Right ventricle myocardium (tissue), 1 donor: ENCODE data around the gene TRPV1.

DNA sequence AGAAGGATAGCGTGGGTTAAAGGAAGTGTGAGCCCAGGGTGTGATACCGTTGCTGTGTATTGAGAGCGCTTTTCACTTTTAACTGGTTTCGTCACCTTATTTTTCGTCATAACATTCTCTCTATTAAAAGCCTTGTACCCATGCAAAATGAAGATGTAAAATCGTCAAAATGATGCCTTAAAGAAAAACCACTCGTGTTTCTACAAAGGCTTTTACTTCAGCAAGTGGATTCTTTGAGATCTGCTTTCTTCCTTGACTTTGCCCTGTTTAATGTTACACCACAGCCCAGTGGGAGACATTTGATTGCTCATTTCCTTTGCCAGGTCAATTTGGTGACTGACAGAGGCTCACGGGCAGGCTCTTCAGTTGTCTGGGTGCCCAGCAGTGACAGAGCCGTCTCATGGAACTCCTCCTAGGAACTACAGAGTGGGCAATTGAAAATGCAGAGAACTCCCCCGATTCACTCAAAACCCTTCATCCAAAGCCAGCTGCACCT is 61.2 kb downstream of the RPA1 start:
- PRO-cap, 2 experiments, result no peak in any of the 2 experiments

DNA sequence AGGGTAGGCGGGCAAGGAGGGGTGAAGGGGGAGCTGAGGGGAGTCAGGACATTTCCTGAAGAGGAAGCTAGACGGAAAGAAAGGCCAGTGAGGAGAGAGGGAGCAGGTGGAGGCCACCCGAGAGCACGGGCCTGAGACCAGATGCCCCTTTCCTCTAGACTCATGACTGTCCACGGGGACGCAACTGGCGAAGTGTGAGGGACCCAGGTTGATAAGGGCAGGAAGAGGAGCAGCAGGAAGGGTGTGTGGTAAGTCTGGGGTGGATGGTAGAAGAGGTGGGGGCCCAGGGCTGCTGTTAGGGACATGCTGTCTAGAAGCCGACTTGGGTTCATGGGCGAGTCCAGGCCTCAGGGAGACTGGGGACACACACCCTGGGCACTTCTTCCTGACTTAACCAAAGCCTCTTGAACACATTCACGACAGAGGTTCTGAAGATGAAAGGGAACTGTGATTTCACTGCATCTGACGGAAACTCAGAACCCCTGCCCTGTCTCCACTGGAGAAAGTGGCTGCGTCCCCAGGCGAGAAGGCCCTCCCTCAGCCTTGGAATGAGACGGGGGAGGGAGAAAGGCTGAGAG is 5.8 kb downstream of the HIC1 start:
- PRO-cap, 2 experiments, result no peak in any of the 2 experiments

DNA sequence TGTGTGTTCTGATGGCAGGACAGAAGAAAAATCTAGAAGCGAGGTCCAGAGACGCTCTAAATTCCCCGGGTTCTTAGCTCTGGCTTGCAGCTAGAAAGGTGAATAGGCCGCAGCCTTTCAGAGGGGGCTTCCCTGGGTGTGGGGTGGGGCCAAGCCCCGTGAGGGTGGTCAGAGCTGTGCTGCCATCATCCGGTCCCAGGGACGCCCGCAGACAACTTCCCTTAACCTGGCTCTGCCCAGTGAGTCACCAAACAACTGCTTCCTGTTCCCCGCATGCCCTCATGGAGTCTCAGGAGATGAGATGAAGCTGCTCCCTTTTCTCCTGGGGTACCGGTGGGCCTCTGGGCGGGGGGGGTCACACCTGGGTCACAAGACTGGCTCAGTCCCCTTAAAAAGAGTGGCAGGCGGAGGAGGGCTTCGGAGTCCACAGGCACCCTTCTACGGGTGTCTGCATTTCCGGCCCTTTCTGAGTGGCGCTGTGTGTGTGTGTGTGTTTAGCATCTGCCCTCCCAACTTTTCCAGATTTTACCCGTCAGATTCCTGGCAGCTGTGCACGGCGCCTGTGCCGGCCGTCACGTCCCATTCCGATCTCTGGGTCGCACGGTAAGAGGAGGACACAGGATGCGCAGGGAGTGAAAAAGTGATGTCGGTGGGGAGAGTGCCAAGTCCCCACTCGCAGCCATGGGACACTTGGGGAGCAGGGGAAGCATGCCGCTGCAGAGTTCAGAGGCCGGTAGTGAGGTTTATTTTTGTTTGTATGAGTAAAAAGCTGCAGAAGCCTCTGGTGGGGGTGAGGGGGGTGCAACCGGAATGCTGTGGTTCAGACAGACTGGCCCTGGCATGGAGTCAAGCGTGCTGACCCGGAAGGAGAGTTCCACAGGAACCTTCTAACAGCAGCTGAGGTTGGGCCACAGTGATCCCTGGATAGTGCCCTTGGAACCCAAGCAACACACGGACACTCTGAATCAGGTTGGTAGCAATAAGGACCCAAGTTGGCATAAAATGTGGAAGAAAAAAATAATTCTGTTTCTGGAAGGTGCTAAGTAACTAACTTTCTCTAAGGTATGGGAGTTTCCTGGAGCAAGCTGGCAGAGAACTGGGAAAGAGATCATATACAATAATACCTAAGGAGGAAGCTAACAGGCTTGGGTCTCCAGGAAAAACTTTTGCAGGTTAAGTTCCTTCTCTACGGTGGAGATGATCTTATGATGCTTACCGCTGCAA is 16.9 kb downstream of the HIC1 start:
- PRO-cap, 2 experiments, result peak in 1 of 2 experiments; most common plus-strand start position 672 of the sequence (in 1); most common minus-strand start position 468 of the sequence (in 1)

DNA sequence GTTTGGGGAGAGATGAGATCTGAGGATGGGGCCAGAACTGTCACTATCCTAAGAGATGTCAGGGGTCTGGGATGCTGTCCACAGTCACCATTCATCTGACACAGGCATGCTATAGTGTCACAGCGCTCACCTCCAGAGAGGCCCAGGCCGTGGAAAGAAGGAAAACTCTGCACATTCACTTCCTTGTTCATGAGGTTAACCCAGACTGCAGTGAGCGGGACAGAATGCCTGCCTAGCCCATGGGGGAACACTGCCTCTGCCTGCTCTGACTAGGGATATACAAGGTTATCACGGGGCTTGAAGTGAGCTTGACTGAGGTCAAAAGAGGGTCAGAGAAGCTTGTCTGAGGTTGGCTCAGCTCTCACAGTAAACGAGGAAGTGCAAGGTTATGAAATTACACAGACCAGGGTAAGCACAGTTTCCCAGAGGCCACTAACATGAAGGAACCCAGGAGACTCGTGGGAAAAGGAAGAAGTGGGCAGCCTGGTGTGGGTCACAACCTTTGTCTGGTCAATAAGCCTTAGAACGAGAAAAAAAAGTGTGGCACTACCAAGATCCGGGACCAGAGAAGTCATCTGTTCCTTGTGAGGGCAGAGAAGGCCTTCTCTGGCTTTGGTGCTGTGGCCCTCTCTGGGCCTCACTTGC is 28.7 kb downstream of the HIC1 start:
- PRO-cap, 2 experiments, result no peak in any of the 2 experiments

- PRO-cap, 2 experiments, result no peak in any of the 2 experiments
These were observed 35.2 kb downstream of the HIC1 start for GRCh38 chr17:2090098-2090586.

DNA sequence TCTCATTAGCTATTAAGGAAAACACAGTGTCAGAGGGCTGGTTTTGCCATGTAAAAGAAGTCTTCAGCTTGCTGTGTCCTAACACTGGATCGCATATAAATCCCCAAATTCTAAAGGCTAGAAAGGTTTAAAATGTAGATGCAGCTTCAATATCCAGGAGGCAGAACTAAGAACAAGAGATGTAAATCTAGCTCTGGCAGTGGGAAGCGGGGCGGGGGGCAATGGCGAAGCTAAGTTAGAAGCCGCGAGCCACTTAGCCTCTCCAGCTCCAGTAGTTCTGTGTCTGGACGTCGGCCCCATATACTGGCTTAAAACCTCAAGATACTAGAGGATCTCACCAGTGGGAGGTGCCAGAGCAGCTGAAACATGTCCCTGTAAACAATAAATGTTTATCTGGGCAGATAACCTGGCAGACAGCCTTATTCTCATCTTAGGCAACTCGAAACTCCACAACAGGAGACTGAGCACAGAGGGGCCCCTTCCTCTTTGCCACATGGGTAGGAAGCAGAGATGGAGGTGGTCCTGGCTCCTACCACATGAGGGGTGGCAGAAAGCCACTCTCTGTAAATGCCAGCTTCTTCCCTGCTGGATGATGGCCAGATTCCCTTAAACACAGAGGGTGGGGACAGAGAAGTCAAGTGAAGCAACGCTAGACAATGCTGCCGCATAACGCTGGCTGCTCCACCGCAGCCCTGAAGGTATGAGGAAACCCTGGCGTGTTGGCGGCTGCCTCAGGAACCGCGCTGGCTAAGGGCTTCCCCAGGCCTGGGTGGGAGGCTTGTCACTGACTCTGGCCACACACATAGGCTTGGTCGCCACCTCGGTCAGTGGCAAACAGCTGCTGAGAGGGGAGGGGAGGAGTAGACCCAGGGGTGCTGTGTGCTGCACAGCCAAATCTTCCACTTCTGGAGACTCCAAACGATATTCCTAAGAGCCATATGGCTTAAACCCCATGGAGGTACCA is 67.8 kb downstream of the HIC1 start:
- PRO-cap, 2 experiments, result peak in 2 of 2 experiments; most common plus-strand start position 444 of the sequence (in 1); most common minus-strand start position 281 of the sequence (in 1)

- PRO-cap, 2 experiments, result no peak in any of the 2 experiments
These were observed 3.4 kb downstream of the TSR1 start for GRCh38 chr17:2332755-2333374.

GRCh38 chr17:2338289-2338813 is 1.1 kb downstream of the SGSM2 start:
- PRO-cap, 2 experiments, result no peak in any of the 2 experiments

DNA sequence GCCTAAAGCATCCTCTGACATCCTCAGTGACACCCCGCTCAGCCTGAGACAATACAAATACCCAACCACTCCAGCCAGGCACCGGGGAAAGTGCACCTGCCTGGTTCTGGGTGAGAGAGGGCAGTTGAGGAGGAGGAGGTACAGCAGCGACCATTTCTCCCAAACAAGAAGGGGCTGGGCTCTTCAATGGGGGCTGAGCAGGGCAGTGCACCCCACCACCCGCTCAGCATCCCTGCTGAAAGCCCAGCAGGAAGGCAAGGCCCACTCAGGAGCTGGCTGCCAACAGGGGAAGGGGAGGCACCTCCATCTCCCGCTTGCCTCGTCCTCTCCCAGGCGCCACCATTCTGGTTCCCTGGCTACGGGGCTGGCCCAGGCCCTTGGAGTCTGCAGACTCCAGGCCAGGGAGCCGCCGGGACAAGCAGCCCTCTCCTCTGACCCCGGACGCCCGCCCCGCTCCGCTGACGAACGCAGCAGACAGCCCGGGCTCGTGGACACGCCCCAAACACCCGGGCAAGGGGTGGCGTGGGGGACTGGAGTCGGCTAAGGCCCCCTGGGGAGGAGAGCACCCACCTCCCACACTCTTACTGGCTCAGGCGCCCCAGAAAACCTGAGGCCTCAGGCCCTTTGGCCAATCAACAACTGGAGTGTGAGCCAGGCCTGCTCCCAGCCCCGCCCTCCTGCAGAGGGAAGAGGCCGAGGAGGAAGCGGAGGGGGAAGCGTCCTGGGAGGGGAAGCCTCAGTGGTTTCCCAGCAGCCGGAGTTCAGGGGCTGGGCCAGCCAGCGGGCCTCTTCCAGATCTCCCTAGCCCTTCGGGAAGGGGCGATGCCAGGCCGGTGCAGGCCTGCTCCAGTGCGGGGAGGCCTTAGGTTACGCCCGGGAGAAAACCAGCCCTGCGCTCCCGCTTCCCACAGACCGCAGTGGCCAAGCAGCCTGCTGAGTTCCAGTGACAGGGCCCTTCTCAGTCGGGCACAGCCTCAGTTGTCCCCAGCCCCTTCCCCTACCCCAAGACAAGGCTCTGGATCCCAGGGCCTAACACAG is 4.2 kb downstream of the MNT start:
- PRO-cap, 2 experiments, result peak in 2 of 2 experiments; most common plus-strand start position 682 of the sequence (in 1); most common minus-strand start position 449 of the sequence (in 2)

- PRO-cap, 2 experiments, result peak in 2 of 2 experiments; most common plus-strand start chr17:2400043 (in 2); most common minus-strand start chr17:2399980 (in 2)
These were observed 880 bp downstream of the MNT start for GRCh38 chr17:2399847-2400512.

- PRO-cap, 2 experiments, result peak in 1 of 2 experiments; most common minus-strand start chr17:2724733 (in 1)
These were observed 13.1 kb upstream of the CLUH start for GRCh38 chr17:2724623-2725145.

DNA sequence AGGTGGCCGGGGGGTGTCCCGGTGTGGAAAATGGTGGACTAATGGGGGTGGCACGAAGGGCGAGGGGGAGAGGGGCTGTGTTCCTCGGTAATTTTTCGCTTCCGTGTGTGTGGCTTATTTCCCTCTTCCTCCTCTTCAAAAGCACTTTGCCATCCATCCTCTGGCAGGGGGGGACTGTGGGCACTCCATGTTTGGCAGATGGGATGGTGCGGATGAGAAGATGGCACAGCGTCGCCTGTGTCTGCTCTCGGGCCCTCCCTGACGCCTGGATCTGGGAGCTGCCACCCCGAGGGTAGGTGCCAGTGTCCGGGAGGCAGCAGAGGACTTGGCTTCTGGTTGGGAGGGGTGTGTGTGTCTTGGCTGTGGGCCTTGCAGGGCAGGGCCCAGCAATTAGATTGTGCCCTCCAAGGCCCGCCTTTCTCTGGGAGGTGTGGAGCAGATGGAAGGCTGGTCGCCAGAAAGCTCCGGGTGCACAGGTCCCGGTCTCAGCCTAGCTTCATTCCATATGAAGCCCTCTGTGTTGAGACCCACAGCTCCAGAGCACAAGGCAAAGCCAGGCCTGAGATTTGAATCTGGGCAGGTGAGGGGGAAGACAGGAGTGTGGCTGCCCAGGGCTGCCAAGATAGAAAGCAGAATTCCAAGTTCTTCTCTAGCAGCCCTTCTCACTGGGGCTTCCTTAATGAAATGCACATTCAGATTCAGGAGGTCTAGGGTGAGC is 1.4 kb downstream of the RAP1GAP2 start:
- PRO-cap, 2 experiments, result no peak in any of the 2 experiments

GRCh38 chr17:2798312-2798614 is 2.0 kb downstream of the RAP1GAP2 start:
- PRO-cap, 2 experiments, result no peak in any of the 2 experiments

DNA sequence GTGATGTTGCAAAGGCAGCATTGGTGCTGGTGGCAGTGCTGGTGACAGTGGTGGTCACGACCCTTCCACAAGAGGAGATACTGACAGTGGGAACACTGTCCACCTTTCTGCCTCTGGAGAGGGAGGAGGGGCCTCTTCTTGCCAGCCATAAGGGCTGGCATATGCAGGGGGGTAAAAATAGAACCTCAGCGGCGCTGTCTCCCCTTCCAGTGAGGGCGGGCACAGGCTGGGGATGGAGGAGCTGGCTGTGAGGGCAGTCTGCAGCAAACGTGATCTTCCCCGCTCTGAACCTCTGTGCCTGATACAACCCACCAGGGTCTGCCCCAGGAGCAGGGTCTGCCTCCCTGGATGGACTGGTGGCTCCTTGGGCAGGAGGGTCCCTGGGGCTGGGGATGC is 3.4 kb downstream of the RAP1GAP2 start:
- PRO-cap, 2 experiments, result no peak in any of the 2 experiments

- PRO-cap, 2 experiments, result peak in 2 of 2 experiments; most common plus-strand start chr17:2853416 (in 2); most common minus-strand start chr17:2853613 (in 2)
These were observed 57.4 kb downstream of the RAP1GAP2 start for GRCh38 chr17:2853271-2854326.

- PRO-cap, 2 experiments, result no peak in any of the 2 experiments
These were observed 69.0 kb downstream of the RAP1GAP2 start for GRCh38 chr17:2865138-2865681.

- PRO-cap, 2 experiments, result no peak in any of the 2 experiments
These were observed 97.6 kb downstream of the OR1D5 start for GRCh38 chr17:2965457-2966534.

DNA sequence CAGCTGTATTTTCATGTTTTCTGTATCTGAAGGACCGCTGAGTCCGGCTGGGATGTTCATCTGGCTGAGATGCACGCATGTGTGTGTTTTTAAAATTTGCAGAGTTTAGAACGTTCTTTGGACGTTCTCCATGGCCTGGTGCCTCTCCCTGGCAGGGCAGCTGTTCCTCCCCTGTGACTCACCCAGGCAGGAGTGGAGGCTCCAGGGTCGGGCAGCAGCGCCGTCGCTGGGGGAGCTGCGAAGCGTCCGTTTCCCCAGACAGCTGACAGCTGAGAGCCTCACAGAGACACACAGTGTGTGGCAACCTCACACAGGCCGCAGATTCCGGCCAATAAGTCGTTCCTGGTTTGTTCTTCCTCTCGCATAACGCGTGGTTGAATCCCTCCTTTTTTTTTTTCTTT is 80.6 kb downstream of the OR1D5 start:
- PRO-cap, 2 experiments, result no peak in any of the 2 experiments

- PRO-cap, 2 experiments, result no peak in any of the 2 experiments
These were observed 17.3 kb downstream of the OR1E2 start for GRCh38 chr17:3416275-3416761.

DNA sequence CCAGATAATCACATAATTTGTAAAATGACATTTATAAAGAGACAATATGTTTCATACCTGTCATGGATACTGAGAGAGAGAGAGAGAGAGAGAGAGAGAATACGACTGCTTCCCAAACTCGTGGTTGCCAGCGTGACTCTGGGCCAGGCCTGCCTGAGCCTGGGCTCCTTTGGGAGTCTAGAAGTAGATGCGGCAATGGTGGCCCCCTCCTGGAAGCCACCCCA is at the start of gene TRPV1:
Gene TRPV1 (minus strand): TSS at position 160 of the 224 bp plus-strand sequence.
- PRO-cap, 2 experiments, result no peak in any of the 2 experiments